Transverse colon (tissue), 4 donors: ENCODE measurements around a stretch of chr11.

- PRO-cap: no peak
- RAMPAGE, long total RNA, 4 experiments: no peak in any of the 4 experiments
These were observed 14.1 kb downstream of the B3GAT1 start for GRCh38 chr11:134398028-134398300.

- PRO-cap: no peak
- RAMPAGE, long total RNA, 4 experiments: no peak in any of the 4 experiments
These were observed 2.2 kb downstream of the B3GAT1 start for GRCh38 chr11:134409562-134410476.

DNA sequence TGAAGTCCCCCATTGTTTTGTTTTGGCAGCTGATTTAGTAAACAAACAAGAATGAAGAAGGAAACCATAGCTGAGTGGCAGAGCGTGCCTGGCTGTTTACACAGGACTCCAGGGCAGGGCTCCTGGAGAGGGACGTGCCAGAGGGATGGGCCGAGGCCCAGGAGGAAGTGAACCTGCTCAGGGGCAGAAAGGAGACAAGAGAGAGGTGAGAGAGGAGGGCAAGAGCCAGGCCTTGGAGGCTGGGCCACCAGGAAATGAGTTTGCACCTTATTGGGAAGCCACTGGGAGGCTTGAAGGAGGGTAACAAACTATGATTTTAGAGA is 85.6 kb upstream of the B3GAT1 start:
- PRO-cap: unidirectional peak, plus-strand start at position 197 of the sequence
- RAMPAGE, long total RNA, 4 experiments: no peak in any of the 4 experiments